Bronchus fibroblast of lung (primary cell): ENCODE measurements around a stretch of chr12.

DNA sequence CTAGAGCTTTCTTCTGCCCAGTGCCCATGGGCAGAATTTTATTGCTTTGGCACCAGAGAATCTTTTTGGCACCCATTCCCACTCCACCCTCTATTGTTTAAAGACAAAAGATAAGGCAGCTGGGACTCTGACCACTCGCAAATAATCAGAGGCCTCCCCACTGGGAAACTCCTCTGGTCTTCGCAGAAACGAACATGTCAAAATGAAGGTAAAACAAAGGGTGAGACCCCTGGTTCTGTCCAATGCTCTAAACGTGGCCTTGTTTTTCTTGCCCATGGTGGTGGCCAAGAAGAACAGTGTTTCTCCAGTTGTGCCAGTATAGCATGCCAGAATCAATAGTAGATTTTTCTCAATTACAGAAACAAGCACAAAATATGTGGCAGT is 50.7 kb downstream of the KITLG start:
- RAMPAGE, long total RNA, result no peak

DNA sequence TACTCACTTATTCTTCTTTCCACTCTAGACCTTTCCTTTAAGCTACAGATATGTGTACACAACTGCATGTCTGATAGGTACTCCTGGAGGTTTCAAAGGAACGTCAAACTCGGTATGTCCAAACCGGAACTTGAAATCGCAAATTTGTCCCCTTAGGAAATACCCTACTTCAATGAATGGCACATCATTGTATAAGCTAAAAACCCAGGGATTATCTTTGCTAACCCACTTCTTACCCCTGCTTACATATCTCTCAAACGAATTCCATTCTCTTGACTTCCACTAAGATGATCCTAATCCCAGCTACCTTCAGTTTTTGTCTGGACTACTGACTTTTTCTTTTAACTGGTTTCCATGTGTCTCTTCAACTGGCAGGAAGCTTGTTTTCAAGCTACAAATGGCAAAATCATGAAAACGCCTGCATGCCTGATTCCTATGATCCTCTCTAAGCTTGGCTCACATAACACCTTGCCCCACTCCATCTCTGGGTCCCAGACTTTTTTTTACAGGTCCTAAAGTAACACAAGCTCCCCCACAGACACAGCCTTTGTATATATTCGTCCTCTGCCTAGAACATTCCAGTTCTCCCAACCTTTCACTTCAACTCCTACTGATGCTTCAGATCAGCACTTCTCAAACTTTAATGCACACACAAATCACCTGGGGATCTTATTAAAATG is 85.7 kb downstream of the GALNT4 start:
- RAMPAGE, long total RNA, result no peak

DNA sequence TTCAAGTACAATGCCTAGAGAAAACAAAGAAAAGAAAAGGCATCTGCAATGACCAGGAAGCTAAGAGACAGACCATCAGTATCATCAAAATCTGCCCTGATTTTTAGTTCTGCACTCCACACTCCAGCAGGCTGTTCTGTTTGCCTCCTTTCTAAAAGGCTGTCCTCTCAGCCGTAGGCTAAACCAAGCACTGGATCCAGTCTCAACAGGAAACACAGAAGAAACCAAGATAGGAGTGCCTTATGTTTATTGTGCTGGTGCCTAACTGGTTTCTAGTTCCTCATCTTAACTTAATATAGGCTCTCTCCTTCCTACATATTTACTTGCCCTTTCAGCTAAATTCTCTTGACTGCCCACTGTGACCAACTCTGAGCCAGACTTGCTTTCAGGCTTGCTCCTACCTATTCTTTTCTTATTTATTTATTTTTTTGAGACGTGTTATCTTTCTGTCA is 30.9 kb downstream of the GALNT4 start:
- RAMPAGE, long total RNA, result no peak

- RAMPAGE, long total RNA, result no peak
Measured at GRCh38 chr12:89548718-89549145, 22.9 kb upstream of the POC1B start.

DNA sequence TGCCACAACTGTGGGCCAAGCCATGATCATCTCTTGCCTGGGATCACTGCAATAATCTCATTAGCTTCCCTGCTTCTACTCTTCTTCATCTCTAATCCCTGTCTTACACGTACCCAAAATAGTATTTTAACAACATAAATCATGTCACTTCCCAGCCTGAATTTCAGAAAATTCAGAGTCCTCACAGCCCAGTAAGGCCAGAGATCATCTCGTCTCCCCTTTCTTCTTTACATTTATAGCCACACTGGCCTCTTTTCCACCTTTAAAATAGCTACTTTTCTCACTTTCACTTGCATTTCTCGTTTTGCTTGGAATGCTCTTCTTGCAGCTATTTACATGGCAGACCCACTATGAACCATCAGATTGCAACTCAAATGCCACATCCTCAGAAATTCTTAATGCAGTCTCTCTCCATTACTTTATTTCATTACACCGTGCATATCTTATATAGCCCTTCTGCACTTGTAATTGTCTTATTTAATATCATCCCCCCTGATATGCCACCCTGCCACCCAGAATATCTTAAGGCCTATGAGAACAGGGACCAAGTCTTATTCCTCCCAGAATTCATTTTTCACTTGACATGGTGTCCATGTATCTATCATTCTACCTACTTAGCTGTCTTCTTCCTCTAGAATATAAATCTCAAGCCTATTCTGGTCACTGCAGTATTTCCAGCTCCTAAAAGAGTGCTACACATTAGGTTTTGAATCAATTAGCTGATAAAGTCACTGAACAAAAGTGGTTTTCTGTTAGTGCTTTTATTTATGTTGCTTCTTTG is 89.2 kb upstream of the POC1B start:
- RAMPAGE, long total RNA, result no peak

GRCh38 chr12:89666954-89667734 is 41.5 kb downstream of the ATP2B1 start:
- RAMPAGE, long total RNA, result no peak

GRCh38 chr12:89760655-89761173 is 52.1 kb upstream of the ATP2B1 start:
- RAMPAGE, long total RNA, result no peak

GRCh38 chr12:89864023-89864440 is 155.4 kb upstream of the ATP2B1 start:
- RAMPAGE, long total RNA, result no peak

GRCh38 chr12:89960018-89960543 is 251.4 kb upstream of the ATP2B1 start:
- RAMPAGE, long total RNA, result no peak

DNA sequence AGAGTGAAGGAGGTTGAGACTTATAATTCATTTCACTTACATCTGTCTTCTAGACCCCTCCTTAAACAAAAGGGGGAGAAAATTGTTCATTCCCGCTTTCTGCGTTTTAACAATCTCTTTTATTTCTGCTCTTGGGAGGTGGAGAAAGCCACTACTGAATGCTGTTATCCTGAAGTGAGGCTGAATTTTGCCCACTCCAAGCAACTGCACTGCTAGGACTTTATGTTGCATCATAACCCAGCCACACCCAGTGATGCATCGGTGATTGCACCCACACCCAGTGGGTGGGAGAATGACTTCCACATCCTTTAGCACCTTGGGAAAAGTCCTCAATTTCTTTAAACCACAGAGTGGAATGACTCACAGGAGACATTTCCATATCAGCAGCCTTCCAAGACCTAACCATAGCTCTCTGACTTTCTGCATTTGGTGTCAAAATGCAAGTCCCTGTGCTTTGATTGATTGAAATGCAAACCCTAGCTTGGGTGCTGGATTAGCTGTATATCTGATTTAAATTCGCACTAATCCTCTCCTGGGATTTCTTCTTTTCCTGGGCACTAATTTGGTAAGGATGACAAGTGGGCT is 382.6 kb upstream of the ATP2B1 start:
- RAMPAGE, long total RNA, result no peak

- RAMPAGE, long total RNA, result no peak
Measured at GRCh38 chr12:90501798-90502154, 453.2 kb downstream of the CCER1 start.

DNA sequence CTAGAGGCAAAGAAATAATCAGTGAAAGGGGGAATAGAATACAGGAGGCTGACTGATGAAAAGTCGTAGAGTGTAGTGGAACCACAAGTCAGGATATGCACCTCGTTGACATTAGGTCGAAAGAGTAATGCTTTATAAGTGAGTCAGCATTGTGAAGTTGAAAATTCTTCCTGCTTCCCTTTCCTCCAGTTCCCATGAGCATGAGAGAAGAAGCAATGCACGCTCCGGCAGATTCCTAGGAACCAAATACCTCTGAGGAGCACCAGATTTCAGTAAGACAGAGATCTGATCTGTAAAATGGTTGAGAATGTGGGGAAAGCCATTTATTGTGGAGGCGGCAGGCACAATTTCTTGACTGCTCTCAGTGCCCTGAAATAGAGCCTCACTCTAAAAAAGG is 16.5 kb downstream of the CCER1 start:
- RAMPAGE, long total RNA, result no peak

DNA sequence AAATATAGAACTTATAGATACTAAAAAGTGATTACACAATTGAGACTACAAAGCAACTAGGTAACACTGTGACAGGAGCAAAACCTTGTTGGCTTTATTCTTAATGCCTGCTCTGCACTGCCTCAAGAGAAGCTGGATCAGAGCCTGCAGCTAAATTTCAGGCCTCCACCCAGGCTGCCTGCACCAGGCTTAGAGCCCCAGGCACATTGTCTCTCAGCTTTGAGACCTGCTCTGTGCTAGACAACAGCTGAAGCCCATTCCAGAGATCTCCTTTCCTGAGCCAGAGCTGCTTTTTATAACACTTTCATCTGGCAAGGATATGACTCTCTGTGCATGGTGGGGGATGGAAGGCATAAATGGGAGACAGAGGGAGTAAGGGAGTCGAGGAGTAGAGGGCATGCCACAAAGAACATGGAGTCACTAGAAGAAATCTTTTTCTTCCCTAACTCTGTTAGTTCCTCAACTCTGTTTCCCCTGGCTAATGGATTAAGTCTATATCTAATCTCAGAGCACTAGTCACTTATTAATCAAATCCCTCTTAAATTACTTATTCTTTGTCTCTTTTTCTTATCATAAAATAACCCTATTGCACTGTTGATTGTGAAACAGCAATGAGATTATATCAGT is 27.1 kb upstream of the LUM start:
- RAMPAGE, long total RNA, result no peak

- RAMPAGE, long total RNA, result no peak
Measured at GRCh38 chr12:91173037-91173804, 9.4 kb downstream of the DCN start.

- RAMPAGE, long total RNA, result no peak
Measured at GRCh38 chr12:91273490-91274037, 90.9 kb upstream of the DCN start.

- RAMPAGE, long total RNA, result no peak
Measured at GRCh38 chr12:91922032-91922462, 223.6 kb downstream of the BTG1 start.

- RAMPAGE, long total RNA, result no peak
Measured at GRCh38 chr12:92068661-92068927, 77.1 kb downstream of the BTG1 start.

- RAMPAGE, long total RNA, result no peak
Measured at GRCh38 chr12:92128253-92129200, 17.1 kb downstream of the BTG1 start.

GRCh38 chr12:92144214-92144571 is 1.5 kb downstream of the BTG1 start:
- RAMPAGE, long total RNA, result no peak

- RAMPAGE, long total RNA, result no peak
Measured at GRCh38 chr12:92288328-92289033, 142.8 kb upstream of the BTG1 start.